Metastatic Lung Carcinoma in the Adrenal Gland (tissue), 1 donor: ENCODE measurements around a stretch of chr18.

DNA sequence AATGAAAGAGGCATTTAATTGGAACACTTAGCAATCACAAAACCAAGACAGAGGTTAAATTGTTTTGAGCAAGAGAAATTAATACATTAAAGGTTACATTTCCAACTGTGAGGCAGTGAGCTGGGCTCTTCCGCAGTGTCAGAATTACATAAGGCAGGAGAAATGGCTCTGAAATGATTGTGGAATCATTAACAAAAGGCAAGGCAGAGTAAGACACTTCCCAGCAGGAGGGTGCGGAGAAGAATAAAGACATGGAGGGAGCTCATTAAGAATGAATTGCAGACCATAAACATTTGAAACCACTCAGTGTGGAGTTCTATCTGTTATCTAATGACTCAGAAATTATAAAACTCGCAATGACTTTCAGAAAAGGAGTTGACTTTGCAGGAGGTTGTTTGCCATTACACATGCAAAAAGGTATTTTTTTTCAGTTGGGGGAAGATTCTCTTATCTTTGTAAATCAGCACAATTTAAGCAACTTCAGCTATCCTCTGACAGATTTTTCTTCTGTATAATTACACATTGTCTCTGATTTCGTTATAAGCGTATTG lies 77.0 kb downstream of the SMIM21 start:
- PRO-cap: no peak

DNA sequence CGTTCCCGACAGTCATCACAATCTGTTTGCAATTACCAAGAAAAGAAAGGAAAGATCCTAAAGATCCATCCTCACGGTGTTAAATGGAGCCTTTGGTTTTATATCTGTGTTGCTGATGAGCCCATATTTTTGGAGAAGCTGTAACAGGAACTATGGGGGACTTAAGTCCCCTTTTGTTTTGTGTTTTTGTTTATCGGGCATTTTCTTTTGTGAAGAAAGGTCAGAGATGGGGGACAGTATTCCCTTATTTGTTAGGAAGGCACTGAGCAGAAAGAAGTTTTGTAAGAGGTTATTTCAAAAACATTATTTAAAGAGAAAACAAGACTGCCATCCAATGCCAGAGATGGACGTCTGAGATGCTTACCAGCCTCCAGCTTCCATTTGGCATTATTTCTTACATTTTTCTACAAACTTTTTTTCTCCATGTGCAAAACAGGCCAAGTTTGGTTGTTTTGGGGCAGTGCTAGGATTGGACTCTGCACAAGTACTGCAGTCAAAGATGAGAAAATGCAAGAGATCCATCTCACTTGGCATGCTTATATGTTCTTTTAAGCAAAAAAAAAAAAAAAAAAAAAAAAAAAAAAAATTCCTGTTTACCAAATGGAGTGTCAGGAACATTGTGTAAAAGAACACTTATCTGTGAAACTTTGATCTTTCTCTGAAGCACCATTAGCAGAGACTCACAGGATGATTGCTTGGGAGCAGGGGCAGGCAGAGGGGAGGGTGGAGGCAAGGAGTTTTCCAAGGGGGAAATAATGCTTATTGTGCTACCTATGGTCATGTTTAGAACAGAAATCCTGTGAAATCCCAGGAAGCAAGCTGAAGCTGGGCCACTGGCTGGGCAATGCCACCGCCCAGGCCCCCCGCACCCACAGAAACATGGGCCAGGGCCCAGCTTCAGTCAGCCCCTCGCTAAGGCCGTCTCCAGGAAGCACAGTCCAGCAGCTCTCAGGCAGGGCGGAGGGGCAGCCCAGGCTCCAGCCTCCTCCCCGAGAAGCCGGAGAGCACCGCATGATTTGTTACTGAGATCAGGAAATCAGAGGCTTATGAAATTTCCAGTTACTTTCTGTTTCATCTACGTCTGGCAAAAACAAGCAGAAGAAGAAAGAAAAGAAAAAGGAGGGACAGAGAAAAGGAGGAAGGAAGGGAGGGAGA lies 229.6 kb downstream of the ZNF516 start:
- PRO-cap: no peak

- PRO-cap: no peak
Observed at GRCh38 chr18:76353852-76354236, 141.2 kb downstream of the ZNF516 start.

- PRO-cap: no peak
Observed at GRCh38 chr18:76396535-76397203, 98.4 kb downstream of the ZNF516 start.

DNA sequence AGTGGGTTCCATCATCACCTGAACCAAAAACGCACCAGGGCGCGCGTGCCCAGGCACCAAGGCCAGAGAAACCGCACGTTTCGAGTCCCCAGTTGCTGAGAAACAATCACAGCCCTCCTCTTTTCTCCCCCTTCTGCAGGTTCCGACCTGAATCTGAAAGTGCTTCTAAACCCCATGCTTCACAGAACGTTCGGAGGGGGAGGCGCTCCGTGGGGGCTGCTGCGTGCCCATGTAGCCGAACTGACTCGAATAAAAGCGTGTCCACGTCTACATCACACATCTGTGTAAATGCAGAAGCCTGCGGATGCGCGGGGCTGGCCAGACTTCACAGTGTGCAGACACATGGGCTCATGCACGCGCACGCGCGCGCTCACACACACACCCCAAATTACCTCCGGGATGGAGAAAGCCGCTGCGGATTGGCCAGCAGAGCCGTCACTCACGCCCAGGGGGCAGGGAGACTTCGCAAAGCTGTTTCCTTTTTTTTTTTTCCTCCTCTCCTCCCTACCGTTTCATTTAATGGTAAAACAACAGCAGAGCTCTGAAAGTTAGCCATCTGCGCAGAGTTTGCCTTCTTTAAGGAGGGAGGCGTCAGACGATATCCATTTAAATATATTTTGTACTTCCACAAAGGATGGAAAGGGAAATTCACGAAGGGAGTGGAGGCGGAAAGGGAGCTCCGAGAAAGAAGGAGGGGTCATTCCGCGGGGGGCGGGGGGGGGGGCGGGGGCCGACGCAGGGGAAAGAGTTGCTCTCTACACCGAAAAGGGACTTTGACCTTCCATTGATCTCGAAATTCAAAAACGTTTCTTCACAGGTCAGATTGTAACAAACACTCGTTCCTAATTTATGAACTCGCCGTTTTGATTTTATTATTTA lies 2.2 kb downstream of the ZNF516 start:
- PRO-cap: bidirectional peak, plus-strand start at position 448 of the sequence, minus-strand start at position 334 of the sequence

- PRO-cap: no peak
Observed at GRCh38 chr18:76820900-76821336, 1.4 kb upstream of the ZNF236 start.

GRCh38 chr18:77055306-77056262 lies 77.0 kb downstream of the MBP start:
- PRO-cap: no peak

DNA sequence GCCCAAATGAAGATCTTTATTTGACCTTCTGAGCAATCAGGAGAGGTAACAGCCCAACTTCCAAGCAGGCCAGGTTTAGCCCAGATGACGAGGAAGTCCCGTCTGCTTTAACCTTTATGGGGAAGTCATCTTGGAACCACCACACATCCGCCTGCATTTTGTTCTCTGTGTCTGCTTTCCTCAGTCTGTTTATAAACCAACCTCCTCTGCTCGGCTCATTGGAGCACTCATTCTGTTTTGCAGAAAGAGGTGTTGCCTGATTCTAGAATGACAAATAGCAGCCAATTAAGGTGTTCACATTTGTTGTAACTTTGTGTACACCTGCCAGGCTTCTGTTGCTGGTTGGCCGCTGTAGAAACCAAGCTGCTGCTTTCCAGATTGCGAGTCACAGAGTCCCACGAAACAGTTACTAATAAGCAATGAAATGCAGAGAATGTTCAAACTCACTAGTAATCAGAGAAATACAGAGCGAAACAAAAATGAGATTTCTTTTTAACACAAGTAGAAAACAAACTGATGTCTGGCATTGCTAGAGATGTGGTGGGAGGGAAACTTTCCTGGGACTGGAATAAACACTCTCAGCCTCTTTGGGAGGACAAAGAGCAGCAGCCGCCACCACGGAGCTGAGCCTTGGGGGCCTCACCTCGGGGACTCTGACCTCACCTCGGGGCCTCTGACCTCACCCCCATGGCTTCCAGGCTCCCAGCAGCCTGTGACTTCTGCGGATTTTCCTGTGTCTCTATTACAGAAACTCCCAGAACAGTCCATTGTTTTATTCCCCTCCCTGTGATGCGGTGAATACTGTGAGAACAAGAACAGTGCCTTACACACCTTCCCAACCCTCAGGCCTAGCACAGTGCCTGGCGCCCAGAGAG lies 64.0 kb downstream of the MBP start:
- PRO-cap: no peak

DNA sequence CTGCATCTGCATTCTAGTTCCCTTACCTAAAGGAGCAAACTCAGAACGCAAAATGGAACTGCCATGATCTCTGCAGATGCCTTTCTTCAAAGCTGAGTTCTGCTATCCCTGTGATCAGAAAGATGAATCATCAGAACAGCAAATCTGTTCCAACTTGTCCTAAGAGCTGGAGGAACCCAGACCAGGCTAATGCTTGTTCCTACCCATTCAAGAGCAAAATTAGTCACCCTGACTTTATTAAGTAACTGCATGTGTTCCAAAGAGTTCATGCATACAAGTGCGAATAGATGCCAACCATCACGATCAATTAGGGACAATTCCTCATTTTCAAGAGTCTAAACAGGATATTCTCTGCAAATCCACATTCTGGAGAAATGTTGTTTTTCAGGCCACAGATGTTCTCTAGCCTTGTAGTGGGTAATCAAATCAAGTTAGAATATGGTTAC lies 46.5 kb downstream of the MBP start:
- PRO-cap: no peak

DNA sequence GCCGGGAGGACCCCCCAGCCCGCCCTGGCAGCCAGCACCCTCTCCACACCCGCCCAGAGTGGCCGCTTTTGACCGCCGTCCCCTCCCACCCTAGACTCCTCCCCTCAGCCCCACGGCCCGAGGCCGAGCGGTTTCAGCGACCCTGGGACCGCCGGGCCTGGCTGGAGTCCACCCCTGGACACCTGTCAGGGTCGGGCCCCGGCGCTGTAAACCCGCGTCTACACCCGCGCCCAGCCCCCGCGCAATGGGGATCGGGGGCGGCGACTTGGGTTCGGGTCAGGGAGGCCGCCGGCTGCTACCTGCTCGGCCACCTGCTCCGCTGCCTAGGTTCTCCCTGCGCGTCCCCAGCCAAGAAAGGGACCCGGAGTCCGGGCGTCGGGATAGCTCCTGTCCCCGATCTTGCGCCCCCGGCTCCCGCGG lies 515 bp downstream of the MBP start:
- PRO-cap: bidirectional peak, plus-strand start at position 113 of the sequence, minus-strand start at position 92 of the sequence

- PRO-cap: no peak
Observed at GRCh38 chr18:77134066-77134513, 1.5 kb upstream of the MBP start.

- PRO-cap: no peak
Observed at GRCh38 chr18:77322445-77322980, 72.9 kb downstream of the GALR1 start.

- PRO-cap: no peak
Observed at GRCh38 chr18:77366795-77367338, 117.2 kb downstream of the GALR1 start.

DNA sequence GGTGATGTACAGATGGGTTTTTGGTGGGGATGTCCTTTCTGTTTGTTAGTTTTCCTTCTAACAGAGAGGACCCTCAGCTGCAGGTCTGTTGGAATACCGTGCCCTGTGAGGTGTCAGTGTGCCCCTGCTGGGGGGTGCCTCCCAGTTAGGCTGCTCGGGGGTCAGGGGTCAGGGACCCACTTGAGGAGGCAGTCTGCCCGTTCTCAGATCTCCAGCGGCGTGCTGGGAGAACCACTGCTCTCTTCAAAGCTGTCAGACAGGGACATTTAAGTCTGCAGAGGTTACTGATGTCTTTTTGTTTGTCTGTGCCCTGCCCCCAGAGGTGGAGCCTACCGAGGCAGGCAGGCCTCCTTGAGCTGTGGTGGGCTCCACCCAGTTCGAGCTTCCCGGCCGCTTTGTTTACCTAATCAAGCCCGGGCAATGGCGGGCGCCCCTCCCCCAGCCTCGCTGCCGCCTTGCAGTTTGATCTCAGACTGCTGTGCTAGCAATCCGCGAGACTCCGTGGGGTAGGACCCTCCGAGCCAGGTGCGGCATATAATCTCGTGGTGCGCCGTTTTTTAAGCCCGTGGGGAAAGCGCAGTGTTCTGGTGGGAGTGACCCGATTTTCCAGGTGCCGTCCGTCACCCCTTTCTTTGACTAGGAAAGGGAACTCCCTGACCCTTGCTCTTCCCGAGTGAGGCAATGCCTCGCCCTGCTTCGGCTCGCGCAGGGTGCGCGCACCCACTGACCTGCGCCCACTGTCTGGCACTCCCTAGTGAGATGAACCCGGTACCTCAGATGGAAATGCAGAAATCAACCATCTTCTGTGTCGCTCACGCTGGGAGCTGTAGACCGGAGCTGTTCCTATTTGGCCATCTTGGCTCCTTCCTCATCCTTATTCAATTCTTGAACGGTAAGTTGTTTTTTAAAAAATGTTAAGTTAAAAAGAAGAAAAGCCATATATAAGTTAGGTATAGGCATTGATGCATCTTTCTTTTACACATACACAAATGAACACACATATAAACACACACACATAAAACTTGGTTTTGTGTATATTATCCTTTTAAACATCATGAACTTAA lies 171.8 kb downstream of the GALR1 start:
- PRO-cap: no peak

DNA sequence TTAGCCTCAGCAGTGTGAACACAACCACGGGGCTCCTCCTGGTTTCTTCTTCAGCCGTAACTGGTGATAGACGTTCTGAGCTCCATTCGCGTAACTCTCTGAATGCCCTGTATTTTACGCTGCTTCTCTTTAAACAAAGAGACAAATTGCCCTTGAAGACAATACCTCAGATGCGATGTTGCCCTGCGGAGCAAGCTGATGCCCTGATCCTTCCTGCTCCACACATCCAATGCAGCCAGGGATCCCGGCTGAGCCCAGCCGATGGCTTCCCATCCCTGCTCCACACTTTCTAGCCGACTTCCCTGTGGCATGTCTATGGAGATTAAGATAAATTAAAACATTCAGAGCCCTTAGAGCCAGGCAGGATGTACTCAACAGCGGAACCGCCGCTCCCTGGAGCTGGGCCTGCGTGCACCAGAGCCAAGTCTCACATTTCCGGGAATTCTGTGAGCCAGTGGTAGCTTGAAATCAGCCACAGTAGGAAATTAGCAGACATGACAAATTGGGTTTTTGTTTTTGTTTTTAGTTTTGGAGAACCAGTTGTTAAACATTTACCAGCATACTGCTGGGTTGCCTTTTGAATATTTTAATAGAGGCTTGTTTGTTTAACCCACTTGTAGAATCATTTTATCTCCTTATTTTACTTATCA lies 620.5 kb downstream of the GALR1 start:
- PRO-cap: no peak

DNA sequence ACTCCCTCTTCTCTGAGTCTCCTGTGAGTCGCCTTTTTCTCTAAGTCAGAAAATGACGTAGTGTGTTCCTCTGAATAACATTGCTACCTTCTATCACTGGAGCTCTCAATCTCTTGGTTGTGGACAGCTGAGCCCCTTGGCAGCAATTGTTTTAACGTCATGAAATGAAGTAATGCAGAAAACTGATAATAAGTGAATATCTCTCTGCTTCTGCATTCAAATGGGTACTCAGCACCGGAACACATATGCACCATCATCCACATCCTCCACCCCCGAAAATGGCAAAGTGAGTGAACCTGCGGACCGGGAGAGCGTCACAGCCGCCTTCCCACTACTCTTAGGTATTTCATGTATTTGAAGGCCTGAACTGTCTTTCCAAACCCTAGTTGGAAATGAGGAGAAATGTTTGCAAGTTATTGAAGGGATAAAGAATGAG lies 433.2 kb upstream of the SALL3 start:
- PRO-cap: no peak

GRCh38 chr18:79047403-79047939 lies 21.7 kb upstream of the ATP9B start:
- PRO-cap: no peak

DNA sequence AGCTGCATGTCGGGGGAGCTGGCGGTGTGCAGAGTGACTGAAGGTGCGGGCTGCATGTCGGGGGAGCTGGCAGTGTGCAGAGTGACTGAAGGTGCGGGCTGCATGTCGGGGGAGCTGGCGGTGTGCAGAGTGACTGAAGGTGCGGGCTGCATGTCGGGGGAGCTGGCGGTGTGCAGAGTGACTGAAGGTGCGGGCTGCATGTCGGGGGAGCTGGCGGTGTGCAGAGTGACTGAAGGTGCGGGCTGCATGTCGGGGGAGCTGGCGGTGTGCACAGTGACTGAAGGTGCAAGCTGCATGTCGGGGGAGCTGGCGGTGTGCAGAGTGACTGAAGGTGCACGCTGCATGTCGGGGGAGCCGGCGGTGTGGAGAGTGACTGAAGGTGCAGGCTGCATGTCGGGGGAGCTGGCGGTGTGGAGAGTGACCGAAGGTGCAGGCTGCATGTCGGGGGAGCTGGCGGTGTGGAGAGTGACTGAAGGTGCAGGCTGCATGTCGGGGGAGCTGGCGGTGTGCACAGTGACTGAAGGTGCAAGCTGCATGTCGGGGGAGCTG lies 76.9 kb downstream of the ATP9B start:
- PRO-cap: no peak

GRCh38 chr18:79383597-79384561 lies 11.9 kb upstream of the NFATC1 start:
- PRO-cap: no peak

- PRO-cap: no peak
Observed at GRCh38 chr18:79398070-79398669, 2.4 kb downstream of the NFATC1 start.